Right common carotid artery plus branches (tissue), 1 donor: ENCODE measurements around a stretch of chr1.

- PRO-cap = no peak
These were observed 1.8 kb downstream of the RPL22 start for GRCh38 chr1:6197352-6198190.

DNA sequence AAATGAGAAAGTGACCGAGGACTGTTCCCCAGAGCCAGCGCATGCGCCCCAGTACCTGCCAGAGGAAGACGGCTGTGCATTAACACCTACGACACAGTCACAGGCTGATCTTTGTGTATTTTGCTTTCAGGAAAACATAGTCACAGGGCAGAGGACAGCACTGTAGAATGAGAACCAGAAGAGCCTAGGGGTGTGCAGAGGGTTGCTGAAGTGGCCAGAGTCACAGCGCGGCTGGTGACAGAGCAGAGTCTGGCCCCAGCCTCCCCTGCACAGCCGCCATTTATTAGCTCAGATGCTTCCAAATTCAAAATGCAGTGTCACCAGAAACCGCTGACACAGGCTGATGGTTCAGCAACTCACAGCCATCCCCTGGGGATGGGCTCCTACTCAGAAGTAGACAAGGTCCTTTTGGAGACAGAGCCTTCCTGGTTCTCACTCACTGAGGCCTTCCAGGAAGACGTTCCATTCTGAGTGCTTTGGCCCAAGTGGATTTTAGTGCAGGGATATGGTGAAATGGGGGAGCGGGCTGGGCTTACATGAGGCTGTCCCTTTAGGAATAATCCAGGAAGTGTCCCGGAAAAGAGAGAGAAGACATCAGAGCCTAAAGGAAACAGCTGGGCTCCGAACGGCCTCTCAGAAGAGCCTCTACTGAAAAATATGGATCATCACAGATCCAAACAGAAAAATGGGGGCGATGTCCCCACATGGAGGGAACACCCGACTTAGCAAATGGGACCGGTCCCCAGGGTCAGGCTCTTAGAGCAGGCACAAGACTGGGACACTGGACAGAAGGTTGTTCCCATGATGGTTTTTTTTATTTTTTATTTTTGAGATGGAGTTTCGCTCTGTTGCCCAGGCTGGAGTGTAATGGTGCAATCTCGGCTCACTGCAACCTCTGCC lies 13.0 kb downstream of the RNF207 start:
- PRO-cap = no peak

DNA sequence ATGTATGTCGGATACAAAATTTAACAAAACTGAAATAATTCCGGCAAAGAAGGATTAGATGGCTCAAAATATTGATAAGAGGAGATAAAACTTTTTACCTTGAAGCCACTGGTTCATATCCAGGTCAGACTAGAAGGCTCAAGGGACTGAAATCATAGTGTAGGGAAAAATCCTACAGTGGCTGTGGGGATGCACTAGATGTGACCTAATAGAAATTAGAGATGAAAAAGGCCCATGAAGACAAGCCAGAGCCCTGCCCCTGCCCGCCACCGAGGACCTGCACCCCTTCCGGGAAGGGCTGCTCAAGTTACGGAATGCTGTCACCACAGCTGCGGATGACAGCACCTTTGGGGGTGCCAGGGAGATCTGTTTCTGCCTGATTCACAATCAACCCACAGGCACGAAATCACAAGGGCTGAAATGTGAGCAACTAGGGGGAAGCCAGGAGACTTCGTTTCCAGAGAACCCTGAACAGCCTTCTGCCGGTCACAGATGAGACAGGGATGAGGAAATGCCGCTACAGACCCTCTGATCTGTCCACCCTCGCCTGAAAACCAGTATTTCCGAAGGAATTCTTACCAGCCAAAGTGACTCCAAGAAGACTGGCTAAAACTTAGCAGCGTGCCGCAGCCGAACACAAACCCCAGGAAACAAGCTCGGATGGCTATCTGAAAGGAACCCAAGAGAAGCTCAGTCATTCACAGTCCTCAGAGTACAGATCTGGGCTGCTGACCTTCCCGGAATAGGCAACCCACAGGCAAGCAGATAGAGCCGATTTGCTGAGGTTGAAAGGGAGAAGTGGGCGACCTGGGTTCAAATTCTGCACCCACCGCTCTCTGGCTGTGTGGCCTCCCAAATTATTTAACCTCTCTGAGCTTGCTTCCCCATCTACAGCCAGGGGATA lies 1.2 kb downstream of the ICMT start:
- PRO-cap = no peak

DNA sequence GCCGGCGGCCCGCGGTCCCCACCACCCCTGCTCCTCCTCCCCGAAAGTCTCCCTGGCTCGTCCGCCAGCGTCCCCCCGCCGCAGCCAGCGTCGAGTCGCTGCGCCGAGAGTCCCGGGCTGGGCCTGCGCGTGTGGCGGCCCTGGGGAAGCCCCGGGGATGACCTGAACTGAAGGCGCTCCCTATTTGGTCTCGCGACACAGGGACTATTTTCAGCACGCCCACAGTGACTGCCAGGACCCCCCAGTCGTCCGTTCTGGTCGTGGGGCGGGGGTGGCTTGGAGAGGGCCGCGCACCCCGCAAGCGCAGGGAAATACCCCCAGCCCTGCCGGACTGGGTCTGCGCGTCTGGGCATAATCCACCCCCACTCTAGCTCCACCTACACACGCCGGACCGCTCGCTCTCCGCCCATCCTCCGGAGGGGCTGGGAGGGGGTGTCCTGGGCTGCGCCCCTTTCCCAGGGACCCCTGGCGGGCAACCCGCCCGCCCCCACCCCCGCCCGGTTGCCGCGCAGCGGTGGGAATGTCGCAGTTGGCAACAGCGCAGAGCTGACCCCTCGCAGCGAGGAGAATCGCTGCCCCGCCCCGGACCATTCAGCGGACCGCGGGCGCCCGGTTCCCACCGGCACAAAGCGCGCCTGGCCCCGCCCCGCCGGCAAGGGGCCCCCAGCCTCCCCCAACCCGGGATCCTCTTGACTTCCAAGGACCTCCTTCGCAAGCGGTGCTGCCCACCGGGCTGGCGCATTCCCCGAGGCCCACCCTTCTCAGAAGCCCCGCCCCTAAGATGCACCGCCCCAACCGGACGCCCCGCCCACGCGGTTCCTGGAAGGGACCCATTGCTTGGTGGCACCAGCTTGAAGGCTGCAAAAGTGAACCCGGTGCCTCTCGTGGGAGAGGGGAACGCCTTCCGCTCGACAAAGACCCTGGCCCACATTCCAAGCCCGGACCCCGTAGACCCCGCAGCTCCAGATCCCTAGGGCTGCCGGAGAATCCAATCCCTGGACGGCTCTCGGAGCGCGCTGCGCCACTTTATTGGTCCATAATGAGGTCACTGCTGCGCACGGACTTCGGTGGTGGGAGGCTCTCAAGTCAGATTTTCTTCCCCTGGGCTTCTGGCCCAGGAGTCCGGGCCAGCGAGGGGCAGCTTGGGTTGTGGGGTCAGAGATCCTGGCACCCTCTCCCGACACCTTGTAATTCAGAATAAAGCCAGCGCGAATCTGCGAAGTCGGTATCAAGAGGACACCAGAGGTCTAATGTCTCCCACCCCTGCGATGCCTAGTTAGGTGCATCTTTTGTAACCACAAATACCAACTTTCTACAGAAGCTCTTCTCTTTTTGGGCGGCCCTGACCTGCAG lies 1.8 kb downstream of the HES3 start:
- PRO-cap = no peak

GRCh38 chr1:6248834-6249785 lies 5.1 kb downstream of the HES3 start:
- PRO-cap = no peak

DNA sequence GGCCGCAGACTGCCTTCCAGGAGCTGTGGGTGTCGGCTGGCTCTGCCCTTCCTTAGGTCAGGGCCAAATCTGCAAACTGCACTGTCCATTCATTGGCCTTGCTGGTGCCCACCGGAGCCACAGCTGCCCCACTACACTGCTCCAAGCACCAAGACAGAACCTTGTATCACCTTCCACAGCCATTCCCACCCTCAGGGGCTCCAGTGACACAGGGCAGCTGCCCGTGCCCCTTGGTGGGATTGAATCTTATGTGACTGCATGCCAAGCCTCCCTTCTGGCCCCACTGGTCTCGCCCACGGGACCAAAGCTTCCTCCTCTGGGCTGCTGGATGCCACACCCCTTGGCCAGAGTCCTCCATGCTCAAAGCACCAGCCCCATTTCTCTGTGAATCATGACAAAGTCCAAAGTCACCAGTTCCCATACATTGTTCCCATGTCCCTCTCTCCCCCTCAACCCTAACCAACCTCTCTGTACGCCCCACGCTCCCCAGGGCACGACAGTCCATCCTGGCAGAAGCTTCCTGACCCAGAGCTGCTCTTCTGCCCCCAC lies 20.8 kb upstream of the GPR153 start:
- PRO-cap = no peak

GRCh38 chr1:6294489-6295175 lies 33.7 kb upstream of the GPR153 start:
- PRO-cap = no peak

- PRO-cap = unidirectional peak, minus-strand start at chr1:6359853
These were observed 34.1 kb downstream of the ACOT7 start for GRCh38 chr1:6359224-6360063.

- PRO-cap = no peak
These were observed 903 bp upstream of the HES2 start for GRCh38 chr1:6420592-6421051.

GRCh38 chr1:6485212-6485323 lies 6.4 kb downstream of the PLEKHG5 start:
- PRO-cap = no peak

- PRO-cap = bidirectional peak, plus-strand start at chr1:6497497, minus-strand start at chr1:6497424
These were observed 5.7 kb upstream of the PLEKHG5 start for GRCh38 chr1:6496792-6497921.

GRCh38 chr1:6501722-6503224 lies 10.8 kb upstream of the PLEKHG5 start:
- PRO-cap = no peak

DNA sequence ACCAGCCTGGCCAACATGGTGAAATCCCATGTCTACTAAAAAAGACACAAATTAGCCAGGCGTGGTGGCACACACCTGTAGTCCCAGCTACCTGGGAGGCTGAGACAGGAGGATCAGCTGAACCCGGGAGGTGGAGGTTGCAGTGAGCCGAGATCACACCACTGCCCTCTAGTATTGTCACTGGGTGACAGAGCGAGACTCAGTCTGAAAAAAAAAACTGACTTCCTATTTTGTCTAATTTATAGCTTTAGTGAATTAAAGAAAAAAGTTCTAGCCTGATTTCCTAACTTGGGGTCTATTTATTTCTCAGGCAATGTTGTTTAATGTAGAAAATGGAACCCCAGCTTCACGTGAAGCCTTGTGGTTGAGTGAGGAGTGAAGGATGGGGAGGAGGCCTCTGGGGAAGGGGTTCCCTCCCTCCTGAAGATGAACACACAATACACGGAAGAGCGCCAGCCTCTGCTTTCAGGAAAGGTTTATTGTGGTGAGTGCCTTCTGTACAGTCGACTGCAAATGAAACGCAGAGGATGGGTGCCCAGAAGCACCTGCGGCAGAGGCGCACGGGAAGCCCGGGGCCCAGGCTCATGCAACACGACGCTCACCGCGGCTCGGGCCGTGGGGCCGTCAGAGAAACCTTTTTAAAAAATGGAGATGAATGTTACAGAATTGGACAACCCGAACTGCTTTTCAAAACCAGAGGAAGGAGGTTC lies 9.2 kb downstream of the THAP3 start:
- PRO-cap = no peak

DNA sequence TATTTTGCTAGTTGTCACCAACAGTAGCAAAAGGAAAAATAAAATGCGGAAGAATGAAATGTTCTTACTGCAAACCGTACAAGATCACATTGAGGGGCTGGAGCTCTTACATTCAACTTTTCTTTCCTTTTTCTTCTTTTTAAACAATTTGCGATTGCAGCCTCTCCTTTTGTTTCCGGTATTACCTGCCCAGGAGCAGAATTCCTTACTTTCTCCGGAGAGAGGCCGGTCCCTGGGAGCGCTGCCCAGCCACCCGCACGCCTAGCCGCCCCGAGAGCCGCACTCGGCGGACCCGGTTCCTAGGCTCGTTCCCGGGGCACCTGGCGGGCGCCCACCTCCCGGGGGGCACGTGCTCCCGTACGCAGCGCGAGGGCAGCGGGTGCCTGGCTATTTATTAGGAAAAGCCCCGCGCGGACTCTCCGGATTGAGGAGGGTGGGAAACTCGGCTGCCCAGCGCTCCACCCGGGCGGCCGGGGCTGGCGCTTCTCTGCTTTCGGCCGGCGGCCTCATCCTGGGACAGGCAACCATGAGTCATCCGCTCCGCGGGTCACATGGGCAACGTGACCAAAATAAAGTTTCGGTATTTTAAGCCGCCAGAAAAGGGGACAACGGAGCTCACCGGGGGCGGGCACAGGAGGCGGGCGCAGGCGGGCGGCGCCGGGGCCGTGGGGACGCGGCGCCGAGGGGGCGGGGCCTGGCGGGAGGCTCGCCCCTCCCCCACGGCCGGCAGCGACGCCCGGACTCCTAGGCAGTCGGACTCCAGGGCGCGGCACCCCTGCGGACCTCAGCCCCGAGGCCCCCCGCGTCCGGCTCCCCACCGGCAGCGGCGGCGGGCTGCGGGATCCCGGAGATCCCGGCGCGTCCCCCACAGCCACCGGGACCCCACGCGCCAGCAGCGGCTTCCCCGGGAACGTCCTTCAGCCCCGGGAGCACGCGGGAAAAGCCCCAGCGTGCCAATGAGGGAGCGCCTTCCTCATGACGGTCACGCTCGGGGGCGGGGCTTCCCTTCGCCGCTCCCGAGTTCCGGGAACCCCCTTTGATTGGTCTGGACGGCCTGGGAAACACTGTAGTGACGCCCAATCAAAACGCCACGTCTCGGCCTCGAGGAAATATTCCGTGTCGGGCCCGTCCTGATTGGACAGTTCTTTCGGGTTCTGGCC lies 835 bp upstream of the CAMTA1 start:
- PRO-cap = bidirectional peak, plus-strand start at position 751 of the sequence, minus-strand start at position 502 of the sequence; bidirectional peak, plus-strand start outside the sequence, minus-strand start at position 944 of the sequence

- PRO-cap = unidirectional peak, plus-strand start at chr1:6922906
These were observed 137.3 kb downstream of the CAMTA1 start for GRCh38 chr1:6922514-6922994.

- PRO-cap = no peak
These were observed 253.2 kb upstream of the VAMP3 start for GRCh38 chr1:7517895-7518375.

- PRO-cap = no peak
These were observed 218.7 kb upstream of the VAMP3 start for GRCh38 chr1:7552192-7552920.

DNA sequence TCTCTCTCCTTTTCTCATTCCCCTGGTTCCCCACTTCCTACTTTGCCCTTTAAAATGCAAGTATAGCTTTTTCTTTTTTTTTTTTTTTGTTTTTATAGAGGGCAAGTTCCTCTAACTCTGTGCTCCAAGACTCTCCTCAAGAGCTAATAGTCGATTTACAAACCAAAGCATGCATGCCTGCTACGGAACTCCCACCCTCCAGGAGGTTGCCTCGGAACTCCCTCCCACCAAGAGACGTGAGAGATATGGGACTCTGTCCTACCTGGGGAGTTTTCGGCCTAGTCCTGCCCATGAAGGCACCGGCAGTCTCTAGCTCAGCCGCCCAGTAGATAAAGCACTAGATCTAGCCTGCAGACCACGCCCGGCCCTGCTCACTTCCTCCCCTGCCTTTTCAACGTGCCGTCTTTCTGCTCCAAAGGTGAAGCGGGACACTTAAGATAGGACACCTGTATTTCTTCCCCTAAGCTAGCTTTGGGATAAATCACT lies 27.7 kb downstream of the TNFRSF9 start:
- PRO-cap = no peak

GRCh38 chr1:8011221-8011769 lies 14.8 kb downstream of the ERRFI1 start:
- PRO-cap = no peak

DNA sequence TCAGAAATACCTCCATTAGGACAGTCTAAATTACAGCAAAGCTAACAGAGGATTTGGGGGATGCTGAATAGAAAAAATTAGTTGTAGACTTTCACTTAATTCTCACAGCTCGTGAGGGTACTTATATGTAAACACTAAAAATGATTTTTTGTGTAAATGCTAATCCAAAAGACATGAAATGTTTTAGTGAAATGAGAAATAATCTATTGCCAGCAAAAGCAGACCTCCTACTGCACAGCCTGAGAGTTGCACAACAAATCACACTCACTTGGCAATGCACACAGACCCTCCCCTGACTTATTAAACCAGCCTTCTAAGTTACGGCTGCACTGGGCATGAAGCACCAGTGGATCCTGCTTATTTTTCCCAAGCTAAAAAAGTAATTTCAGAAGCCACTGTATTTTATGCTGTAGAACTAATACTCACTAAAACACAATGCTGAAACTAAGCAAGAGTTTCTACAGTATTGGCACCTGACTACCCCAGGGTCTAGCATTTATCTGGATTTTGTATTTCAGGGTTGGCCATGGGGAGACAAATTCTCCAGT lies 10.3 kb downstream of the ERRFI1 start:
- PRO-cap = no peak